Measurements from ENCODE around the genes THOC5, LIF, SEC14L6, SLC35E4 and MORC2.

- PRO-cap: bidirectional peak, plus-strand start at chr22:29553820, minus-strand start at chr22:29553757
- RAMPAGE, long total RNA, 4 experiments: start-site peak on the minus strand in 4 of 4 experiments, at chr22:29553615-29553757 at its widest, 192 to 532 reads per replicate
Measured at GRCh38 chr22:29553085-29554142, at the start of gene THOC5. Gene THOC5 (minus strand): TSS chr22:29553757.

GRCh38 chr22:29801937-29802280 lies 34.7 kb downstream of the UQCR10 start:
- PRO-cap: no peak
- RAMPAGE, long total RNA, 4 experiments: no peak in any of the 4 experiments

DNA sequence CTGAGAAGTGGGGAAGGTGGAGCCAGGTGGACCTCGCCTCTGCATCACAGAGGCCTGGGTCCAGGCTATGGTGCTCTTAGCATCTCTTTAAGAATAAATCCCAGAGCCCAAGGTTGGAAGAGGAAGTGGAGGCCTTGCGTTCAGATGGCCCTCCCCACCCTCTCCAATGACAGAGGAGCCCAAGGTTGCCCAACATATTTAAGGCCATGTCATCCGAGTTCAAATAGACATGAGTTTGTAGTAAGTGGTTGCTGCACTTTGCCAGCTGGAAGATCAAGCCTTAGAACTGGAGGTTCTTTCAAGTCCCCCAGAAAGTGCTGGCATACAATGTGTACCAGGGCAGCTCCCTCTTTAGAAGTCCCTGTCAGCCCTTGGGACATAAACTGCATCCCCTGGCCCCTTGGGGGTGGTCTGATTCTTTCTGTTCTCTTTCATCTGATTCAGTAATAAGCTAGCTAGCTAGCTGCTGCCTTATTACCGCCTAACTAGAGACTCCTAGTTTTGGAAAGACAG lies 47.0 kb upstream of the HORMAD2 start:
- PRO-cap: no peak
- RAMPAGE, long total RNA, 4 experiments: no peak in any of the 4 experiments

- PRO-cap: bidirectional peak, plus-strand start at chr22:30246567, minus-strand start at chr22:30246475; unidirectional peak, minus-strand start at chr22:30246759
- RAMPAGE, long total RNA, 4 experiments: start-site peak on the minus strand in 1 of 4 experiments, at chr22:30246263-30246438 at its widest, 6 reads per replicate
Measured at GRCh38 chr22:30246322-30246981, at the start of gene LIF. Gene LIF (minus strand): TSS chr22:30246759.

DNA sequence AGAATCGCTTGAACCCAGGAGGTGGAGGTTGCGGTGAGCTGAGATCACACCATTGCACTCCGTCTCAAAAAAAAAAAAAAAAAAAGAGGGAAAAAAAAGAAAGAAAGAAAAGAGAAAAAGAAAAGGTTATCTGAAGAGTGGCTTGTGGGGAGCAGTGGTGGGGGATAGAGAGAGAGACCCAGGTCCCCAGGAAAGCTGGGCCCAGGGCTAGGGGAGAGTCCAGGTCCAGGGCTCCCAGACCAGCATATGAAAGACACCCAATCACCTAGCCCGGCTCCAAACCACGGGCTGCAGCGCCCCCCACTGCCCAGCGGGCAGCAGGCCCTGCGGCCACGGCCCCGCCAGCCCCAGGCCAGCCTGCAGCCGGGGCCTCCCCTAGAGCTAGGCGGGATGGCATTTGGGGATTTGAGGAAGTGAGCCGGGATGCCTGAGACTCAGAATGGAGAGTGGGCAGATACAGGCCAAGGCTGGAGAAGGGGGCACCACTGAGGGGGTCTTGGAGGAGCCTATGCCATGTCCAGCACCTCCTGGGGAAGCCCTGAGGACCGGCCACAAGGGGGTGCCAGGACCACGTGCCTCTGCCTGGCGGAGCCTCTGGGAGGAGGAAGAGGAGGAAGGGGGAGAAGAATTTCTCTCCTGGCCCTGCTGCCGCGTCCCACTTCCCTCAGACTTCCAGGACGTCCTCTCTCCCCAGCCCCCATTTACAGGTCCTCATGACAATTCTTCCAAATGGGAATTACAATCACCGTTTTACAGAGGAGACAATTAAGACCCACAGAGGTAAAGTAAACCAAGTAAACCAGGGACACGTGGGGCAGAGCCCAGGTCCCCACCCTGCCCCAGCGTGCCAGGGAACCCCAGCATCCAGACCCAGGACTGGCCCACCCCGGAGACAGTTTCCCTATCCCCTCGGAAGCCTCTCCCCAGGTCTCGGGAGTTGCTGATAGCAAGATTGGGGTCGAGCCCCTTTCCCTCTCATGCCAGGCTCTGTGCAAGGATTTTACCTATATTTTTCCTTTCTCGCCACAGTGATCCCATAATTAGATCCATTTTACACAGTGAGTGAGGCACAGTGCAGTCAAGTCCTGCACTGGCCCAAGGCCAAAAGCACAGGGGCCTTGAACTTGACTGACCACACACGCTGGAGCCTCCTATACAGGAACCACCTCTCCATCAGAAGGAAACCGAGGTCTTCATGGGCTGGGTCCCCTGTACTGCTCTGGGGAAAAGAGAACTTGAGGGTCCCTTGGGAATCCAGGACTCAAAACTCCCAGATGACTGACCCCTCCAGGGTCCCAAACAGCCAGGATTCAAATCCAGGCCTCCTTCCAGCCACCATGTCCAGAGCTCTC lies 9.6 kb upstream of the LIF start:
- PRO-cap: no peak
- RAMPAGE, long total RNA, 4 experiments: no peak in any of the 4 experiments

DNA sequence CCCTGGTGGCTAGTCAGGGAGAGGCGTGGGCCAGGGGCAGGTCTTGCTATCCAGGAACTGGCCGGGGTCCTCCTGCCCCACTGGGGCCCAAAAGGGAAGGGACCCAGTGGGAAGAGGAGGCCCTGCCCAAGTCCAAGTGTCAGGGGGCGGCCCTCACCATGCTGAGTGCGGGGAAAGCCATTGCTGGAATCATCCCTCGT lies 2.4 kb downstream of the CASTOR1 start:
- PRO-cap: no peak
- RAMPAGE, long total RNA, 4 experiments: no peak in any of the 4 experiments

DNA sequence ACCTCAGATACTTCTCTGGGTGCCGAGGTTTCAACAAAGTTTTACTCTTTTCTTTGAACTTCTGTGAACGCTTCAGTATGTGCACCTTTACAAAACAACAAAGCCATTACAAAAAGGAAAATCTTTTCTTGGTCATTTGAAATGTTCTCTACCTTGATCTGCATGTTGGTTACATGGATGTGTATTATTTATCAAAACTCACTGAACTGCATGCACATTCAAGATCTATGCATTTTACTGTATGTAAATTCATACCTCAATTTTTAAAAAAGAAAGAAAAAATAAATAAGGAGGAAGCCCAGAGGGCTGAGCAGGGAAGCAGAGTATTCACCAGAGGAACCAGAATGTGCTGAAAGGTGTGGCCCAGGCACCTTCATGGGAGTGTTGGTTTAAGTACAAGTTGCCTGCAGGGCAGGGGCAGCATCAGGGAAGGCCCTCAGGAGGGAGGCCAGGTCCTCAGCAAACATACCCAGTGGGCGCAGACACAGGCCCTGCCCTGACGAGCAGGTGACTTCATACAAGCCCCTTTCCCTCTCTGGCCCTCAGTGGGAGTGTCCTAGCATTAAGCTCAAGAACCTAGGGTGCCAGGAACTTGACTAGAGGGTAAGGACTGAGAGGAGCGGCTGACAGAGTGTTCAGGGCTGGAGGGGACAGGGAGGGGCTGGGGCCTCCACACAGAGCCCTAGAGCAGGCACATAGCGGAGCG lies 7.4 kb upstream of the CASTOR1 start:
- PRO-cap: no peak
- RAMPAGE, long total RNA, 4 experiments: no peak in any of the 4 experiments

GRCh38 chr22:30298291-30298844 lies 9.1 kb upstream of the CASTOR1 start:
- PRO-cap: bidirectional peak, plus-strand start at chr22:30298566, minus-strand start at chr22:30298474
- RAMPAGE, long total RNA, 4 experiments: no peak in any of the 4 experiments

GRCh38 chr22:30305911-30306293 lies 16.6 kb upstream of the CASTOR1 start:
- PRO-cap: bidirectional peak, plus-strand start at chr22:30306159, minus-strand start at chr22:30306121
- RAMPAGE, long total RNA, 4 experiments: no peak in any of the 4 experiments

- PRO-cap: bidirectional peak, plus-strand start at chr22:30311737, minus-strand start at chr22:30311451
- RAMPAGE, long total RNA, 4 experiments: no peak in any of the 4 experiments
Measured at GRCh38 chr22:30311307-30311891, 15.3 kb downstream of the TBC1D10A start.

DNA sequence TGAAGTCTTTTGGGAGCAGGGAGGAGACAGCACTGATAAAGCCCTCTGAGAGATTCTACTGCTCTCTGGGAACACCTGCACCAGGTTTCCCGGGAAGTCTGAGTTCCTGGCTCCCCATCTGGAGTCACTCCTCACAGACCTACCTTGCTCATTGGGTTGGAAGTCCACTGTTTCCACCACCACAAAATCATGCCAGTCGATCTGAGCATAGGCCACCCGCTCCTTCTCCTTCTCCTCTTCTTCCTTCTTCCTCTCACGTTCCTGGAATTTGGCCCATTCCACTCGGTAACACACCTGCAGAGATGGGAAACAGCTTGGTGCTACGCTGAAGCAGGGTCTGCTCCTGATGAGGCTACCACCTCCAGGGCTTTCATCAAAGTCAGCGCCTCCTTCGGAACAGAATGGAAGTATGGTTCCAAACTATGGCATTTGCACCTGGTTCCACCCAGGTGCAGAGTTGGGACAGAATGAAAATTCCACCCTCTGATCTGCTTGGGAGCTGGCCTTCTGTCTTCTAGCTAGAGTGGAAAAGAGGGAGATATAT lies 14.6 kb downstream of the SF3A1 start:
- PRO-cap: no peak
- RAMPAGE, long total RNA, 4 experiments: no peak in any of the 4 experiments

DNA sequence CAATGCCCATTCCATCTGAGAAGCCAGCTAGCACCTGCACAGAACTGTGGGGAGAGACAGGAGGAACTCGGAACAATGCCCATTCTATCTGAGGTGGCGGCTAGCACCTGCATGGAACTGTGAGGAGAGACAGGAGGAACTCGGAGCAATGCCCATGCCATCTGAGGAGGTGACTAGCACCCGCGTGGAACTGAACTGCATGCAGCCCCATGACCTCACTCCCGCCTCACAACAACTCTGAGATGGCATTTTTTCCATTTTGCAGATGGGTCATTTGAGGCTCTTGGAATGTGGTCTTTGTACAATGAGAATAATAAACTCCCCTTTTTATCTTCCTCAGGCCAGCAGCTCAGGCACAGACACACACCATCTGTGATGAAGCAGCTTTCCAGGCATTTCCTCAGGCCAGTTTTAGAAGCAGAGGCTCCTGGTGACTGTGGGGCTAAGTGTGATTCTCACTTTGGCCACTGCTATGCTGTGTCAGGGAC lies 4.3 kb downstream of the SF3A1 start:
- PRO-cap: no peak
- RAMPAGE, long total RNA, 4 experiments: no peak in any of the 4 experiments

DNA sequence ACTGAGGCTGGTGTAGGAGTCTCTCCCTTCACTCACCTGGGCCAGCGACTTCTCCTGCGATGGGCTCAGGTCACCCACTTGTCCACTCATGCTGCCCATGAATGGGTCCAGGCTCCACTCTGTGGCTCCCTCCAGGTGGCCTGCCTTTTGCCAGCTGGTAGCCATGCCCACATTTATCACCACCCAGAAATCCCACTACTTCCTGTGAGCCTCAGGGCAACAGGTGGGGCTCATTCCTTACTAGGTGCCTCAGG lies at the start of gene SEC14L6:
Gene SEC14L6 (minus strand): TSS at position 149 of the 254 bp plus-strand sequence.
- PRO-cap: no peak
- RAMPAGE, long total RNA, 4 experiments: no peak in any of the 4 experiments

- PRO-cap: bidirectional peak, plus-strand start at chr22:30635781, minus-strand start at chr22:30635584
- RAMPAGE, long total RNA, 4 experiments: no peak in any of the 4 experiments
Measured at GRCh38 chr22:30635251-30636359, at the start of gene SLC35E4. Gene SLC35E4 (plus strand): TSS chr22:30635781.

DNA sequence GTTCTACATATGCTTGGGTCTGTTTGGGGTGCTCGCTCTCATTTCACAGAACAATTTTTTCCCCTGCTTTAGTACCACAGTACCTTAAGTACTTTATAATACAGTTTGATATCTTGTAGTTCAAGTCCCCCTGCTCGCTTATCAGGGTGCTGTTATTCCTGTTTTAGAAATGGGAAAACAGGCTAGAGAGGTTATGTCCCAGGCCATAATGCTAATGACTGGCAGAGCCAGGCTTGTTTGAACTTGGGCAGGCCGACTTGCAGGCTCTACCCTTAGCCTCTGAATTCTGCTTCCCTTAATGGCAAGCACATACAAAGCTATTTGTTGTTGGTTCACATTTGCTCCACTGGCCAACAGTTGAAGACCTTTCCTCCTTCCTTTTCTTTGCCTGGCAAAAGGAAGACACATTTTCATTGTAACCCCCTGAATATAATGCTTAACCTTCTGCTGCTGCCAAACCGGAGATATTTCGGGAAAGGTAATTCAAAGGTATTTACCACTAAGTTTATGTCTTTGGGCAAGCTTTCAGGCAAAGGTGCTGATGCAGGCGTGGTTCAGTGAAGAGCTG lies 132.4 kb downstream of the MORC2 start:
- PRO-cap: bidirectional peak, plus-strand start at position 236 of the sequence, minus-strand start at position 216 of the sequence
- RAMPAGE, long total RNA, 4 experiments: start-site peak on the plus strand in 2 of 4 experiments, centred at positions 285 to 426 of the sequence, 6 to 28 reads per replicate

GRCh38 chr22:30968113-30969140 lies at the start of gene MORC2:
Gene MORC2 (minus strand): TSS chr22:30968774.
- PRO-cap: bidirectional peak, plus-strand start at chr22:30968806, minus-strand start at chr22:30968757; bidirectional peak, plus-strand start at chr22:30969248, minus-strand start at chr22:30969035
- RAMPAGE, long total RNA, 4 experiments: no peak in any of the 4 experiments

DNA sequence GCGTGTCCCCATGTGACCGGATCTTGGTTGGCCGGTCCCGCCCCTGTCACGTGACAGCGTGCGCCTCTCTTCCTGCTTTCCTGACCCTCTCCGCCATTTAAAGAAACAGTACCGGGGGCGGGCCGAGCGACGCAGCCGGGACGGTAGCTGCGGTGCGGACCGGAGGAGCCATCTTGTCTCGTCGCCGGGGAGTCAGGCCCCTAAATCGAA lies 472 bp upstream of the MORC2 start:
- PRO-cap: bidirectional peak, plus-strand start at position 108 of the sequence, minus-strand start outside the sequence
- RAMPAGE, long total RNA, 4 experiments: no peak in any of the 4 experiments

GRCh38 chr22:30969351-30970313 lies 1.1 kb upstream of the MORC2 start:
- PRO-cap: no peak
- RAMPAGE, long total RNA, 4 experiments: no peak in any of the 4 experiments

GRCh38 chr22:31039027-31039809 lies 41.9 kb upstream of the SMTN start:
- PRO-cap: unidirectional peak, plus-strand start at chr22:31039628
- RAMPAGE, long total RNA, 4 experiments: no peak in any of the 4 experiments

DNA sequence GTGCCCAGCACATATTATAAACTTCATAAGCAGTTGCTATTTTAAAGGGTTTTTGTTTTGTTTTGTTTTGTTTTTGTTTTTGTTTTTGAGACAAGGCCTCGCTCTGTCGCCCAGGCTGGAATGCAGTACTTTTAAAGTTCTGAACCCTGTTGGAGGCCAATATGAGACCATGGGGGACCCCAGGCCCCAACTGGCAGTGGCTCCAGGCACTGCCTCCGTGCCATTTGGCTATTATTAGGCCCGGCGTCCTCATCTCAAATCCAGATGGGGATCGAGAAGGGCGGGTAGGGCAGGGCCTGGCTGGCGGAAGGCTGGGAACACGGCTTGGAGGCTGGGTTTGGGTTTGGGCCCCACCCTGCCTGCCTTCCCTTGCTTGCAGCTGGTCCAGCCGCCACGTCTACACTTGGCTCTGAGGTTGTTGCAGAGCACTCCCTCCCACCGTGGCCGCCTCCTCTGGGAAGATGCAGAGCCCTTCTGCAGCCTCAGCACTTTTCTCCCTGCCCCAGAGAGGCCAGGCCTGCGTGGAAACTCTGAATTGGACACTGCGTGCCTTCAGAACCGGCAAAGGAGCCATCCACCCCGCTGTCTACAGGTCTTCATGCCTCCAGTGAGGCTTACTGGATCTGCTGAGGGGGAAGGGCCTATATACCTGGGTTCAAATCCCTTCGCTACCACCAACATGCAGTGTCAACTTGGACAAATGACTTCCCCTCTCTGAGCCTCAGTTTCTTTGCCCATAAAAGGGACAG lies 5.2 kb upstream of the SMTN start:
- PRO-cap: bidirectional peak, plus-strand start at position 402 of the sequence, minus-strand start at position 226 of the sequence
- RAMPAGE, long total RNA, 4 experiments: no peak in any of the 4 experiments